Choroid plexus epithelial cell (primary cell): ENCODE measurements around a stretch of chr17.

GRCh38 chr17:66468213-66468795, 165.9 kb downstream of the PRKCA start:
- RRBS, result no CpG with 5 or more reads among the region's 3 CpGs

DNA sequence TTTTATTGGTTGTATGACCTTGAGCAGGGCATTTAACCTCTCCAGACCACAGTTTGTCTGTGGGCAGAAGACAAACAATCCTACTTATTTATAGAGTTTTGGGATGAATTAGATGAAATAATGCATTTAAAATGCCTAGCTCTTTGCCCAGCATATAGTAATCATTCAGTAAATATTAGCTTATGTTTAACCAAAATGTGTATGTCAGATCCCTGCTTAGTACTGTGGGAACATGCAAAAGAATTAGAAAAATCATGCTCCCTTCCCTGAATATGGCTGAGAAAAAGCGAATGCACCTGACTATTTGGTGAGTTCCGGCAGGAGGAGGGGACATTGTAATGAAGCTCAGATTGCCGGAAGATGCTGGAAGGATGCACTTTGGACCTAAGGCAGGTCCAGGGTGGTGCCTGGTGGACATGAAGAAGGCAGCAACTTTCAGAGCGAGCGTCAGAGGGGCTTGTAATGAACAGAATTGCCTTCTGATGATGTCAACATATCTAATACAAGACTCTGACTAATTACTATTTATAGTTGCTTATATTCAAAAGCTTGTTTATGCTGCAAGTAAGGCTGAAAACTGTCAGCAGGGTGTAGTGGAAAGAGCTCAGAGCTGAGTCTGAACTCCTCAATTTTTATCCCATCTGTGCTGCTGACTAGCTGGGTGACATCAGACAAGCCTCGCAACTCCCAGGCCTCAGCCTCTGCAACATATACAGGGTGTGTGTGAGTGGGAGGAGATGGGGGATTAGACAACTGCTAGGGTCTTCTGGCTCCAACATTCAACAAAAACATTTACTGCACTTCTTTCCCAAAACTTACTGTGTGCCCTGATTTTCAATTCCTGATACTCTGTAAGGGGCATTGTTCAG, 221.2 kb downstream of the PRKCA start:
- RRBS, result no CpG with 5 or more reads among the region's 6 CpGs

DNA sequence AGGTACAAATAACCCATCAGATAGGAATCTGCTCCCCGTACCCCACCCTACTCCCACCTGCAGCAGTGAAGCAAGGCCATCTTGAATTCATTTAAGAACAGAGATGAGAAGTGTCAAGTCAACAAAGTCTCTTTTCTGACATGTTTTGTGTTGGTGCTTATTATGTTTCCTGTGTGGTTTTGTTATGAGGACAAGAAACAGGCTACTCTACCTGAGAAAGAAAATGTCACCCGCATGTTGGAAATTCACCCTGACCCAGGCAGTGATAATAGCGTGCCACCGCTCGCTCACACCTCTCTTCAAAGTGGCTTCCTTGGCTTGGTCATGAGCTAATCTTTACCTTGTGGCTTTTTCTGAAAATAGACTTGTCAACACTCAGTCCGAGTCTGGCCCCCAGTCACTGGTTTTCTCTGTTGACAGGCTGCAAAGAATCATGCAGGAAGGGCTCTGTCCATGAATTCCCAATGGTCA, 121.5 kb upstream of the CACNG5 start:
- RRBS, result no CpG with 5 or more reads among the region's 6 CpGs

- RRBS, result no CpG with 5 or more reads among the region's 15 CpGs
Observed at GRCh38 chr17:67019882-67020458, 24.4 kb upstream of the CACNG1 start.

DNA sequence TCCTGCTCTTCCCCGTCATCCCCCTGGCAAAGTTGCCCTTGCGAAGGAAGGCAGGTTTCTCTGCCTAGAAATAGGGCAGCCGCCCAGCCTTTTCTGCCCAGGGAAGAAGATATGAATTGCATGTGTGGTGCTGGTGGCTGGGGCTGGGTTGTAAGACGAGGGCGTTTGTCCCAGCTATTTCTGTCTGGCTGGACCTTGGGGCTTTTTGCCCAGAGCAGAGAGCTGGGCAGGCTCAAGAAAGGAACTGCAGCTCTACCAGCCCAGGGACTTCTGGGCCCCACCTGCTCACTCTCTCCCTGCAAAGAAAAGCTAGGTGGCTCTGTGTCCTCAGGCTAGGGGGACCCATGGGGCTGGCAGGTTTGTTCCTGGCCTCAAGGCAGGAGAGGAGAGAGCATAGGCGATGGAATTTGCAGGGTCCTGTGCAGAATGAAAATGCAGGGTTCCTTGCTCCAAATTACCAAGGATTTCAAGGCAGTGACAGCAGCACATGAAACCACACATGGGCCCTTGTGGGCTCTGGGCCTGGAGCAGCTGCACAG, 638 bp downstream of the CACNG1 start:
- RRBS, result no CpG with 5 or more reads among the region's 6 CpGs

DNA sequence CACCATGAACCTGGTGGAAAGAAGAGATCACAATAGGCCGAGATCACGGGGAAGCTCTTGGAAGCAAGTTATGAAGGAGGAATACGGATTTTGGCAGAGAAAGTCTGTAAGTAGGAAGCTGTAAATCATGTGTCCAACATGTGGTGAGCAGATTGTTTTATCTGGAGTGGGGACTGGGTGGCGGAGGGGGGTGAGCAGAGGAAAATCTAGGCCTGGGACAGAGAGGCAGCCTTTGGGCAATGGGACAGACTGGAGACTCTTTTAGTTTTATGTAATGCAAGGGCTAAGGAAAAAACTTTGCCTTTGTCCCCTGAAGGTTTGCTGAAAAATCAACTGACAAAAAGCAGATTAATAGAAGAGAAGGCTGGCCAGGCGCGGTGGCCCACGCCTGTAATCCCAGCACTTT, 67.2 kb downstream of the PITPNC1 start:
- RRBS, result no CpG with 5 or more reads among the region's 7 CpGs

- RRBS, result no CpG with 5 or more reads among the region's 3 CpGs
Observed at GRCh38 chr17:67477751-67478123, 100.7 kb downstream of the PITPNC1 start.

DNA sequence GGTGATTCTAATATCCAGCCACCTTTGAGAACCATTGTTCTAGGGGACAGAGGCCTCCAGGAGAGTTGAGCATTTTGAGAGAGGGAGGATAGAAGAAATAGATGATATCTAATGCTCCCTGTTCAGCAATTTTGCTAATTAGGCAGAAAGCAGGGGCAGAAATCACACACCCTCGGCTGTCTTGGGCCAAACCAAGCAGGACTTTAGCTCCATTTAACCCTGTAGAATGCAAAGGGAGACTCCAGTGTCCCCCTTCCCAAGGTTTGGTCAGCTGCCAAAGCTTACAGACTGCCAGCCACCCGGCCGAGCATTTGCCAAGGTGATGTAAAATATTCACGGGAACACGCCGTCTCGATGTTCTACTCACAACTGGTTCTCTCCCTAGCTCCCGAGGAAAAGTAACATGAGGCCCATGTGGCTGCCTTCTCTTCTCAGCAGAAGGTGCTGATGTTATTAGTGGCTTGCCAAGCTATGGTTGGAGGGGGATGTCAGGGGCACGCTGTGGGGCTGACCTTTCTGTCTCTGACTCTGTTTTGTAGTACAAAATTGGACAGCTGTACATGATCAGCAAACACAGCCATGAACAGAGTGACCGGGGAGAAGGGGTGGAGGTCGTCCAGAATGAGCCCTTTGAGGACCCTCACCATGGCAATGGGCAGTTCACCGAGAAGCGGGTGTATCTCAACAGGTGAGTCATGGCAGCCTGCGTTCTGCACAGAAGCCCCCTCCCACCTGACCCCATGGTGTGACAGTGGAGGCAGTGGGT, 155.4 kb downstream of the PITPNC1 start:
- RRBS, result no CpG with 5 or more reads among the region's 14 CpGs

GRCh38 chr17:67569967-67570716, 147.6 kb upstream of the NOL11 start:
- RRBS, result no CpG with 5 or more reads among the region's 11 CpGs

GRCh38 chr17:67615140-67615685, 102.5 kb upstream of the NOL11 start:
- RRBS, result no CpG with 5 or more reads among the region's 15 CpGs

GRCh38 chr17:67719570-67720101, 1.9 kb downstream of the NOL11 start:
- RRBS, result no CpG with 5 or more reads among the region's 1 CpG

GRCh38 chr17:67911310-67912517, 84.6 kb downstream of the C17orf58 start:
- RRBS, result no CpG with 5 or more reads among the region's 14 CpGs

DNA sequence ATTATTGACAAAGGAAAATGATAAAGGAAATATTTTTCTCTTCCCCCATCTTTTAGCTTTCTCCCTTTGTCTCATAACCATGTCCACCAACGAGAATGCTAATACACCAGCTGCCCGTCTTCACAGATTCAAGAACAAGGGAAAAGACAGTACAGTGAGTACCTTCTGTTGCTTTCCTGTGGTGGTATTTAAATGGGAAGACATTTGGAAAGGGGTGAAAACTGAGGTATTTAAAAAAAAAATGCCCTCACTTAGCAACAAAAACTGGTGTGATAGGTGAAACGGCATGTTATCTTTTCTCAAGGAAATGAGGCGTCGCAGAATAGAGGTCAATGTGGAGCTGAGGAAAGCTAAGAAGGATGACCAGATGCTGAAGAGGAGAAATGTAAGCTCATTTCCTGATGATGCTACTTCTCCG, 1.5 kb downstream of the KPNA2 start:
- RRBS, result no CpG with 5 or more reads among the region's 6 CpGs

DNA sequence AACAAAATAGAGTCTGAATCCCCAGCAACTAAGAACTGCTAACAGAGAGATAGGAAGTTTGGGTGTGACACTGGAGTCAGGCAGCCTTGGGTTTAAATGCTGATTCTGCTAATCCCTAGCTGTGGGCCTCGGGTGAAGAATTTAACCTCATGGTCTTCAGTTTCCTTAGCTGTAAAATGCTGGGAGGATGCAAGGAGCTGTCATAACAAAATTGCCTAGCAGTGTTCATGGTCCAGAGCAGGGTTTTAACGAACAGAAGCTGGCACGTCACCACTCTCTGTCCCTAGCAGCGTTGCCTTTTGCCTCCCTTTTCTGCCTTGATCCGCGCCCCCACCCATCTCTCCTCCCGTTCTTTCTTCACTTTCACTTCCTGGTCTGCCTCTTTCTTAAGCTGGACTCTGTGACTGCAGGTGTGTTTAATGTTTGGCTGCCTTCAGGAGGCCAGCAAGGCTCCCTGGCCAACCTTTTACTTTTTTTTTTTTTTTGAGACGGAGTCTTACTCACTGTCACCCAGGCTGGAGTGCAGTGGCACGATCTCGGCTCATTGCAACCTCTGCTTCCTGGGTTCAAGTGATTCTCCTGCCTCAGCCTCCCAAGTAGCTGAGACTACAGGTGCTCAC, 50.5 kb downstream of the KPNA2 start:
- RRBS, result no CpG with 5 or more reads among the region's 10 CpGs

DNA sequence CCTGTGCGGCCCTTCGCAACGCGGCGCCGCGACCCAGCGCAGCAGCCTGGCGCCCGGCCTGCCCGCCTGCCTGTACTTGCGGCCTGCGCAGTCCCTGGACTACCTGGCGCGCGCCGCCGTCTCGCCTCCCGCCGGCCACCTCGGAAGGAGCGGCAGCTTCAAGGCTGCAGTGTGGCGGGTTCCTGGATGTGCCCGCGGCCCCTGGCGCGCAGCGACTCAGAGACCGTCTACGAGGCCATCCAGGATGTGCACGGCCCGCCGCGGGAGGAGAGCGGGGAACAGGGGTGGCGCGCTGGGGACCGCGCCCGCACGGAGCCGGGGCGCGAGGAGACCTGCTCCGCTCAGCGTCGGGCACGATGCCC, 48.5 kb upstream of the AMZ2 start:
- RRBS, result 2% methylated on average over 4 of the region's 49 CpGs

DNA sequence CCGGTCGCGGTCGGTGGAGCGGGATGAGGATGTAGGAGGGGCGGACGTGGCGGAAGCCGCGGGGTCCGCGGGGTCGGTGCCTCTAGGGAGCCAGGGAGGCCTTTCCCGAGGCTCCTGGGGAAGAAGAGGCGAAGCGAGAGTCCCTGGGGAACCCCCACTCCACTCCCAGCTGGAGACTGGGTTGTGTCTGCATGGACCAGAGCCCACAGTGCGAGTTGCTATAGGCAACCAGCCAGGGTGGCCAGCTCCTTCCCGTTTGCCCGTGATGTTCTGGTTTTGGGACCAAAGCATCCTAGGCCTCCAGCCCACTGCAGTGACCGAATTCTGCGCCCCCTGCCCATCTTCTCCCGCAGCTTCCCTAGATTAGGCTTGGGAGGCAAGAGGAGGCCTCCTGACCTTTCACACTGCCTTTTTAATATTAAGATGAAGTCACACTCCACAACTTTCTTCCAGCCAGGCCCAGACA, 377 bp downstream of the AMZ2 start:
- RRBS, result no CpG with 5 or more reads among the region's 22 CpGs

DNA sequence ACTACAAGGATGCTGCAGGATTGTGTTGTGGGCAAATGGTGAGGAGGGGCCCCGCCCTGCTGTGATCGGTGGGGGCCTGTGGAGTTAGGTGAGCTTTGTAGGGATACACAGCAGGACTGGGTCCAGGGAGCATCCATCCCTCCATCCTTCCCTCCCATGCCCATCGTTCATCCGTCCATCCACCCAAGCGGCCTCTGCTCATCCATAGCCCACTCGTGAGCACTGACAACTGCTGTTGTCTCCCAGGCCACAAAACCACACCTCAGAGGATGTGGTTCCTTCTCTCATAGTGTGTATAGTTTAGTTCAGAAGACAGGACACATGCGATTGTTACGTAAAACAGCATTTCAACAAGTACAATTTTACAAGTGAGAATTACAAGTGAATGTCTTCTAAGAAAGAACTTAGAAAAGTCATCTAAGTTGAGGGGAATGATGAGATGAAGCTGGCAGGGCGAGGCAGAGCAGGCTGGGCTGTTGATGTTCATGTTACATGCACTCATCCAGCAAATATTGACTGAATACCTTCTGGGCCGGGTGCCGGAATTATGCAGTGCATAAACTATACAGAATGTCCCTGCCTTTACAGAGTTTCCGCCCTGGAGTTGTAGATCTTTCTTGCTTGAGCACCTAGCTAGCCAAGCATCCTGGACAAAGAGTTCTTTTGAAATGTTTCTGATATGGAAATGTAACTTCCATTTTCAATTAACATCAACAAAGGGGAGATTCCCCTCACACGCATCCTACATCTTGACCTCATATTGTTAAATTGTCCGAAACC, 5.4 kb downstream of the ARSG start:
- RRBS, result no CpG with 5 or more reads among the region's 14 CpGs

- RRBS, result no CpG with 5 or more reads among the region's 3 CpGs
Observed at GRCh38 chr17:68302457-68302720, 11.1 kb downstream of the ARSG start.

GRCh38 chr17:68377959-68379331, 78.9 kb downstream of the WIPI1 start:
- RRBS, result no CpG with 5 or more reads among the region's 28 CpGs

GRCh38 chr17:68398448-68398995, 58.8 kb downstream of the WIPI1 start:
- RRBS, result no CpG with 5 or more reads among the region's 2 CpGs